ENCODE results near the gene CACUL1.

- RRBS, result no CpG with 5 or more reads among the region's 1 CpG
Observed at GRCh38 chr10:117901190-117901587, 145.6 kb downstream of the RAB11FIP2 start.

DNA sequence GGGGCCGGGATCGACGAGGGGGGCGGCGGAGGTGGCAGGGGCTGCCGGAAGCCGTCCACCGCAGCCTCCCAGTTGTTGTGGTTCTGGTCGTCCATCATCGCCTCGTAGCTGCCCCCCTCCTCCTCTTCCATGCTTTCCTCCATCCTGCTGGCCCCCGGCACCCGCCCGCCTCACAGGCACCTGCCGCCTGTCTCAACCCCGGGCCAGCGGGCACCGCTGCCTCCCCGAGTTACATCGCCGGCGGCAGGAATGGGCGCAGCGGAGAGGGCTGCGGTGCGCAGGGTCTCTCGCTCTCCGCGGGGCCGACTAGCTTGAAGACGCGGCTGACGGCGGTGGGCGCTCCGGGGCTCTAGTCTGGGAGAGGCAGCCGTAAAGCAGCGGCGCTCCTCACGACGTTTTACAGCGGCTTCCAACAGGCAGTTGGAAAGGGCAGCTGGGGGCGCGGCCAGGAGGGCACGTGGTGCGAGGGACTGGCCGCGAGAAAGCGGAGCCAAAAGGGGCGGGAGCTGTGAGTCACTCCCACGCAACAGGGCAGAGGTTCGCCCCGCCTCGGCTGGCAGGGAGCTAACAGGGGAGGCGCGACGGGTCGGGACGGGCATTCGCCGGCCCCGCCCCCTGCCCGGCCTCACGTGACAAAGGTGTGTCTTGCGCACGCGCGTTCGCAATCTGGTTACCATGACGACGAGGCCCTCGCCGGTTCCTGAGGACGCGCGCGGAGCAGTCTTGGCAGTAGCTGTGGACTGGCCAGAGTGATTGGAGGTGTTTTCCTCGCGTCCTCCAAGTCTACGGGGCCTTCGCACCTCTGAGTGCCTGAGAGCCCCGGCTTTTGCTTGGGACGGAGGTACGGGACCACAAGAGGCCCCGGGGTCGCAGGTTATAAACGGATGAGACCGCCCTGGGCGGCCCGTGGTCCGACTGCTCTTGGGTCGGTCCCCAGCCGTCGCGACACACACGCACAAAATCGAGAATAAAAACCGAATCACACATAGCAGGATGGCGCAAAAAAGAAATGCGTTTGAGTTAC, at the start of gene CACUL1:
Gene CACUL1, minus strand, starts transcription at position 351 of the 1,024 bp plus-strand sequence.
- RRBS, result 1% methylated on average over 29 of the region's 100 CpGs

DNA sequence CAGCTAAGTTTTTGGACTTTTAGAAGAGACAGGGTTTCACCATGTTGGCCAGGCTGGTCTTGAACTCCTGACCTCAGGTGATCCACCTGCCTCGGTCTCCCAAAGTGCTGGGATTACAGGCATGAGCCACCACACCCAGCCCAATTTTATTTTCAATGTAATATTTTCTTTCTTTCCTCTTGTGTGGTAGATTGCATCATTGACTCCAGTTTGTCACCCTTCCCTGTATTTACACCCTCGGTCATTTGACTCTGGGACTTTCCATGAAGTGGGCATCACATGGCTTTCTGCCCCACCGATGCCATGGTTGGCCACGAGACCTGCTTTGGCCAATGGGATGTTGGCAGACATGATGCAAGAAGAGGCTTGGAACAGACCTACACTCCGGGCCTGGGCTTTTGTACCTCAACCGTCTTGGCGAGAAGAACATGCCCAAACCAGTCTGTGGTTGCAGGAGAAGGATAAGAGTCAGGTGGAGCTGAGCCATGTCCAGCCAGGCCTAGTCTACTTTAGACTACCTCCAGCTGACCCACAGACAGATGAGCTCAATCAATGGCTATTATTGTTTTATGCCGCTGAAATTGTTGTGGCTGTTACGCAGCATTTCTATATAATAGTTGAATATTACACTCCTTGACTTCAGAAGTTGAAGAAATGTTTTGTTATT, 38.8 kb upstream of the CACUL1 start:
- RRBS, result no CpG with 5 or more reads among the region's 9 CpGs

- RRBS, result 98% methylated on average over 20 of the region's 51 CpGs
Observed at GRCh38 chr10:119041870-119043068, 12.8 kb downstream of the NANOS1 start.

DNA sequence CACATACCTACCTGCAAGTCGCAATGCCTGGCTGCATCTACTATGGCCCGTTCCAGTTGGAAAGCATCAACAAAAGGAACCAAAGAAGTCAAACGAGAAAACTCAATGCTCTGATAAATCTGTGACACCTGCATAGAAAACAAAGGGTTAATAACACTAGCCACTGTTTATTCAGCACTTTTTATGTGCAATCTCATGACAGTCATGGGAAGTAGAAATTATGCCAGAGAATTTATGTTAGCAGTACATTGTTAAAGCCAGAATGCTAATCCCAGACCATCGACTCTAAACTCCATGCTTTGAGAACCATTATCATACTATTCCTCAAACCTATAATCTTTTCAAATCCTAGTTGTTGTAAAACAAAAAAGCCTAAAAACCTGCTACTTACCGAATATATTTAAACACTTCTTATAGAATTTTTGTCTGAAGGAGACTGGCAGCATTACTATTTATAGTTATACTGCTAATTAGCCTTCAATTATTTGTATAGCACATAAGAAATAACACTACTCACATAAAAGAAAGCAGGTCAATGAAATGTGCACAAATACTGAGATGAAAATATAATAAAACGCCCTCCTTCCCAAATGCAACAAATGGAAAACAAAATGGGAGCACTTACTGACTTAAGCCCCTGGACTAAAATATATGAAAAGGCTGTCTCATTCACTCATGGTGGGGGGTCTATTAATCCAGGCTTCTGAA, 20.9 kb downstream of the EIF3A start:
- RRBS, result no CpG with 5 or more reads among the region's 6 CpGs

GRCh38 chr10:119104744-119105100, 809 bp downstream of the DENND10 start:
- RRBS, result no CpG with 5 or more reads among the region's 14 CpGs

GRCh38 chr10:119315588-119316023, 108.2 kb downstream of the GRK5 start:
- RRBS, result no CpG with 5 or more reads among the region's 9 CpGs

DNA sequence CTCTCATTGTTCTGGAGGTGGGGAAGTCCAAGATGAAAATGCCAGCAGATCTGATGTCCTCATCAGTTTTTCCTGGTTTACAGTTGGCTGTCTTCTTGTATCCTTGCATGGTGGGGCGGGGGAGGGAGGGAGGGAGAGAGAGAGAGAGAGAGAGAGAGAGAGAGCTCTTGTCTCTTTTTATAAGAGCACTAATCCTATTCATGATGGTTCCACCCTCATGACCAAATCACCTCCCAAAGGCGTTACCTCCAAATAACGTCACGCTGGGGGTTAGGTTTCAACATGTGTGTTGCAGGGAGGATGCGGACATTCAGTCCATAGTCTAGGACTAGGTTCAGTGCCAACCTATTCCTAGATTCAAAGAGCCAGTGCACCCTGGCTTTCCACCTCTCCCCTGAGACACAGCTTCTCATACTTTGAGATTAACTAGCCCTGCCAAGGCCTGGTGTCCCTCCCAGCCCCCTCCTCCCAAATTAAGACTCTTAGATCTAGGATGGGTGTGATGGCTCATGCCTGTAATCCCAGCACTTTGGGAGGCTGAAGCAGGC, 123.0 kb downstream of the GRK5 start:
- RRBS, result no CpG with 5 or more reads among the region's 5 CpGs

- RRBS, result no CpG with 5 or more reads among the region's 24 CpGs
Observed at GRCh38 chr10:119369053-119370017, 162.0 kb downstream of the GRK5 start.

GRCh38 chr10:119406339-119406953, 136.1 kb downstream of the RGS10 start:
- RRBS, result no CpG with 5 or more reads among the region's 5 CpGs

- RRBS, result no CpG with 5 or more reads among the region's 5 CpGs
Observed at GRCh38 chr10:119421518-119421954, 121.0 kb downstream of the RGS10 start.

- RRBS, result no CpG with 5 or more reads among the region's 2 CpGs
Observed at GRCh38 chr10:119501634-119502181, 40.8 kb downstream of the RGS10 start.

GRCh38 chr10:119517357-119518271, 24.9 kb downstream of the RGS10 start:
- RRBS, result 0% methylated on average over 2 of the region's 20 CpGs

DNA sequence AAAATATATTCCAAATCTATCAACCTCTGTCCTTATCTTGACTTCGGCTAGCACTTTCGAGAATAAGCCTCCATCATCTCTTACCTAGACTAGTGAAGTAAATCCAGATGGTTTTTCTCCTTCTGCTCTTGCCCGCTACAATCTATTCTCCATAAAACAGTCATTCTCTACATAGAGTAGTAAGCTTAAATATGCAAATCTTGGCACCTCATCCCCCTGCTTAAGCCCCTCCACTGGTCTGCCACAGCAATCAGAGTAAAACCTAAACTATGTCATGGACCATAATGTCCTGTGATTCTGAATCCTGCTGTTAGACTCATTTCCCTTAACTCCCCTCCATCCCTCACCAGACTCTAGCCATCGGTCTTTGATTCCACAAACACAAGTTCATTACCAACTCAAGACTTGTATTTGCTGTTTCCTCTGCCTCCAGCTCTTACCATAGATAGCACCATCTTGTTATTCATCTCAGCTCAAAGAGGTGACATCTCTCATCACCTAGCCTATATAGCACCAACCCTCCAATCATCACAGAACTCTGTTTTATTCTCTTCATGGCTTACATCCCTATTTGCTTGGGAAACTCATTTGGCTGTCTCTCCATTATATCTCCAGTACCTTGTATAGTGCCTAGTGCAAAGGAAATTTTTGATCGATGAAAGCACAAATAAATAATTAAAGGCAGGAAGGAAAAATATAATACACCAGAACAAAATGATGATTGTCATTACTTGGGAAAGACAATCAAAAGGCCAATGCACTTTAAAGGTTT, 10.2 kb downstream of the TIAL1 start:
- RRBS, result no CpG with 5 or more reads among the region's 5 CpGs

- RRBS, result no CpG with 5 or more reads among the region's 15 CpGs
Observed at GRCh38 chr10:119668272-119669042, 17.3 kb downstream of the BAG3 start.

- RRBS, result no CpG with 5 or more reads among the region's 19 CpGs
Observed at GRCh38 chr10:119724343-119725461, 1.1 kb upstream of the INPP5F start.

DNA sequence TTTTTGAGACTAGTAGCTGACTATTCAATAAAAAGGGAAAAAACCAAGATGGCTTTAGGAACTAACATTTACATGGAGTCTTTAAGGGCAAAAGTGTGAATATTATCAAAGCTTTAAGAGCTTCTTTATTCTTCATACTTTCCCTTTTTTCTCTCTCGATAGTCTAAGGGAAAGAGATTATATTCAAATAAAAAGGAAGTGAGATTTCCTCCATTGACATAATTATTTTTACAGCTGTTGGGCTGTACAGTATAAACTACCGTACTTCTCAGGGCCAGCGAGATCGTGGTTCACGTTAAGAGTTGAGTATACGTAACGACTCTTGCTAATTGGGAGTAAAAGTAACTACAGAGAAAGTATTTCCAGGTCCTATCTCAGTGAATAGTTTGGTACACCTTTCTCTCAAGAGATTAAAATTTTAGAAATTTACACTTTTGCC, 57.7 kb downstream of the INPP5F start:
- RRBS, result no CpG with 5 or more reads among the region's 7 CpGs

- RRBS, result no CpG with 5 or more reads among the region's 9 CpGs
Observed at GRCh38 chr10:119814242-119814760, 58.3 kb downstream of the MCMBP start.

DNA sequence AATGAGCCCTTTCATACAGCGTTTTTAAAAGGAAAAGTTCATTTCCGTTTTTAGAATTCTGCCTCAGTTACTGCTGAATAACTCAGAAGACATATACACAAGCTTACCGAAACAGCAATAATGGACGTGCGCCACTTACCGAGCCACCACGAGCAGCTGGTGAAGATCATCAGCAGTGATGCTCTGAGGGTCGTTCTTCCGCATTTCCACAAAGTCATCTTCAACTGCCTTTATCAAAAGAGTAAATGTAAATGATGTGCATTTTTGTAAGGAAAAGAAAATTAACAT, 40.8 kb downstream of the MCMBP start:
- RRBS, result no CpG with 5 or more reads among the region's 9 CpGs